Right atrium auricular region (tissue), 2 donors: ENCODE measurements around a stretch of chr11.

DNA sequence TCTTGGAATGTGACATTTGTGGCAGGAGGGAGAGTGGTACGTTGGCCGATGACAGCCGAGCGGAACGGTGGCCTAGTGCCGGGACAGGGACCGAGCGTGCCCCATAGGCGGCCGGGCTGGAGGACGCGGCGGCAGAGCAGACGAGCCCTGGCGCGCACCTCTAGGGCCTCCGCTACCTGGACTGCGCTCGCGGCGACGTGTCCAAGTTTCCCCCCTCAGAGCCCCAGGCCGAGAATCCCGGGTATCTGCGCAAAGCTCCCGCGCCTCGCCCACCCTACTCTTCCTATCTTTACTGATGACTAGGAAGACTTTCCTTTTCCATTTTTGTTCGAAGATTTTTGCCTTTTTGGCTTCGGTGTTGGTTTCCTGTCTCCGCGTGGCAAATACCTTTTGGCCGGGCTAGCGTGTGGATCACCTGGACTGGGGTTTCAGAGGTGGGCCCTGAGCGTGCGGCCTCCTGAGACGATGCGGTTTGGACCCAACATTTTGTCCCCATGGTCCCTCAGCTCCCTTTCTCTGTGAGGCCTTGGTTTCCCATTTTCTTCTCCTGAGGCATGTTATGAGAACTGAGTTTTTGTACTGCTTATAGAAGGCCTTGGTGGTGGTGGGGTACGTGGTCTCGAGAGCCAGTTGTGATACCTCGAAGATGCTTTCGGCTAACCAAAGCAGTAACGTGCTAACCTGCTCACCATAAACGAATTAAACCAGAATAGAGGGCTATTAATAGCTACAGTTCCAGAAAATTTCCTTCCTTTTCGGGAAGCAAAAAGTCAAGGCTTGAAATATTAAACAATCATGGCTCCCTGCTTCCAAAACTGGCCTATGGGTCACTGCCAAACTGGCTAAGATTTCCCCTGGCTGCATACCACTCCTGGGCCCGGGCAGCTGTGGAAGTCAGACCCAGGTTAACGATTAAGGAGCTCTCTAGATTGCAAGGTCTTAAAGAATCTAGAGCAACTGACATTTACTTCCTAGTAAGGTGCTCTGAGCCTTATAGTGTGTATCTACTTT, 1.4 kb downstream of the AMOTL1 start:
- PRO-cap, result bidirectional peak, plus-strand start at position 104 of the sequence, minus-strand start outside the sequence; unidirectional peak, minus-strand start at position 183 of the sequence
- RAMPAGE, long total RNA, 2 experiments, result no peak in any of the 2 experiments

DNA sequence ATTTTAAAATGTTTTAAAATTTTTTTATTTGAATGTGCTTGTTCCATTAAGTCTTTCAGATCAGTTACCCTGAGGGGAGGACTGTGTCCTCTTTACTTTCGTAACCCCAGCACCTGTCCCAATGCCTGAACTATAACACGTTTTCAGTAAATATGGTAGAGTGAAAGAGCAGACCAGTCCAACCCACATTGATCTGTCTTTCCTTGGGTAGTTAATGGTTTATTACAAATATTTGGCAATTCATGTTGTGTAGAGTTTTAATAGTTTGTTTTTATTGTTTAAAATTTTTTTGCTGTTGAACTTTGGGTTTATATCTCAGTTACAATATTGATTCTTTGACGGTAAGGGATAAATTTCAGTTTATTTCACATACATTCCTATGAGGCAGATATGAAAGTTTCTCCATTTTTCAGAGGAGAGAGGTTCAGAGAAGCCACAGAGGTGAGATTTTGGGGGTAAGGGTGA, 27.7 kb downstream of the AMOTL1 start:
- PRO-cap, result no peak
- RAMPAGE, long total RNA, 2 experiments, result no peak in any of the 2 experiments

DNA sequence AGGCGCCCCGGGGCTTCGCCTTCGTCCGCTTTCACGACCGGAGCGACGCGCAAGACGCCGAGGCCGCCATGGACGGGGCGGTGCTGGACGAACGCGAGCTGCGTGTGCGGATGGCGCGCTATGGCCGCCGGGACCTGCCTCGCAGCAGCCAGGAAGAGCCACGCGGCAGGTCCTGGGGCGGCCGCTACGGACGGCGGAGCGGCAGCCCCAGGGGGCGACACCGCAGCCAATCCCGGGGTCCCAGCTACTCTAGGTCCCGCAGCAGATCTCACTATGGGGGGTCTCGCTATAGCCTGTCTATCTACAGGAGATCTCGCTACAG, 12.6 kb downstream of the KDM4E start:
- PRO-cap, result no peak
- RAMPAGE, long total RNA, 2 experiments, result no peak in any of the 2 experiments

DNA sequence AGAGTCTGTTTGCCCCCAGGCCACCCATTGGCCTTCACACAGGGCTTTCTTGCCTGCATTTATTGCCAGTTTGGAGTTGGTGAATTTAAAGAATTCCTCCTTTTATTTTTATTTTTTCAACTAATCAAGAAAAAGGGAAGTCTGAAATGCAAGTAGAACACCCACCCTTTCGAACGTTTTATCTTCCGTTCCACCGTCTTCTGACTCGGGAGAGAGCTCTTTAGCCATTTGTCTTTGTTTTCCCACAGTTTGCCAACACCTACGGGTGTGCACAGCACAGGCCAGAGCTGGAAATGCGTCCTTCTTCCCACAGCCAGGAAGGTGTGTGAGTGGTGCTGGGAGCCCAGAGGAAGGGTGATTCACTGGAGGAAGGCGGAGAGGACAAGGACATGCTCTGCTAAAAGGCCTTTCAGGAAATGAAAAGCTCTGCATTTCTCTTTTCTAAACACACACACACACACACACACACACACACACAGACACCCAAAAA, 18.4 kb downstream of the ENDOD1 start:
- PRO-cap, result bidirectional peak, plus-strand start at position 247 of the sequence, minus-strand start at position 244 of the sequence; bidirectional peak, plus-strand start at position 357 of the sequence, minus-strand start at position 327 of the sequence
- RAMPAGE, long total RNA, 2 experiments, result no peak in any of the 2 experiments

- PRO-cap, result no peak
- RAMPAGE, long total RNA, 2 experiments, result no peak in any of the 2 experiments
Observed at GRCh38 chr11:95108942-95109753, 19.5 kb downstream of the ENDOD1 start.

- PRO-cap, result no peak
- RAMPAGE, long total RNA, 2 experiments, result no peak in any of the 2 experiments
Observed at GRCh38 chr11:95202129-95203015, 28.6 kb downstream of the SESN3 start.

DNA sequence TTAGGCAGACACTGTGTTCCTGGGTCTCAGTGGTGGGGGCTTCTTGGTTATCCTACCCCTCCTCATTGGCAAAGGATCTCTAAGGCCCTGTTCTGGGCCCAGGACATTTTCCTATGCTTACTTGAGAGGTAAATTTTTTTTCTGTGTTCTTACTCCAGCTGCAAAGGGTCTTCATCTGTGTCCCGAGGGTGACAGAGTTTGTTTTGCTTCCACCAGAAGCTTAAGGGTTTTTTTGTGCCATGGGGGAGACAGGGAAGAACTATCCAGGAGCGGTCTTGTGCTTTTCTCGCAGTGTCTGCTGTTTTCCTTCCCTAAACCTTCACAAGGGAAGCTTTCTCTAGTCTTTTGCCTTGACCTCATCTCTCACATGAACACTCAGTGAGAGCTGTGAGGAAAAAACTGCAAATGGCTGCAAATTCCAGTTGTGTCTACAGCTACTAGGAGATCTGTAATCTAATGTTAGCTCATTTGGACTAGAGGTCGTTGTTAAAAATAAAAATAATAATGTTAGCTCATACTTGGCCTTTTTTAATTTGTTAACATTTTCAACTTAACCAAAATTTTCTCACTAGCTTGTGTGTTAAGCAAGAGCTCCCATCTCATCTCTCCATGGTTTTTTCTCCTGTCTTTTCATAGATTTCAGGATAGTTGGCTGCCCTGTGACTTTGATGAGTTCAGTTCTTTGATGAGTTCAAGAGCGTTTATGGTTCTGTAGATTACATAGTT, 264.7 kb upstream of the SESN3 start:
- PRO-cap, result no peak
- RAMPAGE, long total RNA, 2 experiments, result no peak in any of the 2 experiments

- PRO-cap, result unidirectional peak, minus-strand start at chr11:95680701
- RAMPAGE, long total RNA, 2 experiments, result no peak in any of the 2 experiments
Observed at GRCh38 chr11:95680456-95681082, 109.0 kb downstream of the FAM76B start.

DNA sequence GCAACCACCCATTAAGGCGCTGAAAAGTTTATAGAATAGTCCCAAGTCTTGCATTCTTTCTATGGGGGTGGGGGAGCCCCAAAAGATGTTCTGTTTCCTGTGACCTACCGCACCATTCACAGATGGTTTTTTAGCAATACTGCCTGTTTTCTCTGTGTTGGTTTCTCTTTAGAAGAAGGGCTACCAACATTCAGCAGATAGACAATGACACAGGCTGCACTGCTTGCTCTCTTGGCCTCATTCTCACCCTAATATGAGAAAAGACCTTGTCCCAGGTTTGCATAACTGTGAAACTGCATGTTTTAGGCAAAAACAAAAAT, 86.5 kb downstream of the FAM76B start:
- PRO-cap, result no peak
- RAMPAGE, long total RNA, 2 experiments, result no peak in any of the 2 experiments

DNA sequence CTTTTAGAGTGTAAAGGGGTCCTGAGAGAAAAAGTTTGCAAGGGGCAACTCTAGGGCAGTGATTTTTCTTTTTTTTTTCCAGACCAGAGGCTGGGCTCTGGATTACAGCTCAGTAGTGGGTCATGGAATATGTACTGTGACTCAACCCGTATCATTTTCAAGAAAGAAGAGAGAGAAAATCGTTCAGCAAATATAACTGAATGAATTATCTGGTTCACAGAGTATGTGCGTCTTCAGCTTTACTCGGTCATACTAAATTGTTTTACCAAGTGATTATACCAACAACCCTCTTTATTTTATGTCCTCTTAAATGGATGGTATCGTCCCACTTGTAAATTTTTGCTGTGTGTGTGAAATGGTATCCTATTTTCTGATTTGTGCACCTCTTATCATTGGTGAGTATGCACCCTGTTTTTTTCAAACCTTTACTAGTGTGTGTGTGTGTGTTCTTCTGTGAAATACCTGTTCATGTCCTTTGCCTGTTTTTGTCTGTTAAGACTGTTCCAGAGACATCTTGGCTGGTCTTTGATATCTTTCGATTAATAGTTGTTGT, 3.9 kb downstream of the CEP57 start:
- PRO-cap, result no peak
- RAMPAGE, long total RNA, 2 experiments, result no peak in any of the 2 experiments

DNA sequence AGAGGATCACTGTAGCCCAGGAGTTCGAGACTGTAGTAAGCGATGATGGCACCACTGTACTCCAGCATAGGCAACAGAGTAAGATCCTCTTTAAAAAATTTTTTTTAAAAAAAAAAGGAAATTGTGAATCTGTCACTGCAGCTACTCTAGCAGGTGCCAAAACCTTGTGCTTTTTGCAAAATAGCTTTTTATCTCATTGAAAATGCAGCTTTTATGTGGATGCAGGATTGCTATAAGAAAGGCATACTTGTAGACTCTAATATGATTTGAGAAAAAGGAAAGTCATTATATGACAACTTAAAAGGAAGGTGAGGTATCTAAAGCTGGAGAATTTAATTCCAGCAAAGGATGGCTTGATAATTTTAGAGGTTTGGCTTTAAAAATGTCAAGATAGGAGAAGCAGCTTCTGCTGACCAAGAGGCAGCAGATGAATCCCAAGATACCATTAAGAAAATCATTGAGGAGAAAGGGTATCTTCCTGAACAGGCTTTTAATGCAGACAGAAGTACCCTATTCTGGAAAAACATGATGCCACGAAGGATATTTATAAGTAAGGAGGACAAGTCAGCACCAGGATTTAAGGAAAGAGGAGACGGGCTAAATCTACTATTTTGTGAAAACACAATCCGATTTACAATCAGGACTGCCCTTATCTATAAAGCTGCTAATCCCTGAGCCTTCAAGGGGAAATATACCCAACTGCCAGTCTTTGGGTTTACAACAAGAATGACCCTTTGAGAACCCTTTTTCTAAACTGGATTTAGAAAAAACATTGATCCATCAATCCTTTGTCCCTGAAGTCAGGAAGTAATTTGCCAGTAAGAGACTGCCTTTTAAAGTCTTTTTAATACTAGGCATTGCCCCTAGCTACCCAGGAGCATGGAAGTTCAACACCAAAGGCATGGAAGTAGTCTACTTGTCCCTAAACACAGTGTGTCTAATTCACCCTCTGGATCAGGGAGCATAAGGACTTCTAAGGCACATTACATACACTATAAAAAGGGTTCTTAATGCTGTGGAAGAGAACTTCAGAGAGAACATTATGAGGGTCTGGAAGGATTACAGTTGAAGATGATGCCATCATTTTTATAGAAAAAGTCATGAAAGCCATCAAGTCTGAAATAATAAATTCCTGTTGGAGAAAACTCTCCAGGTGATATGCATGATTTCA, 34.2 kb downstream of the CEP57 start:
- PRO-cap, result no peak
- RAMPAGE, long total RNA, 2 experiments, result no peak in any of the 2 experiments

DNA sequence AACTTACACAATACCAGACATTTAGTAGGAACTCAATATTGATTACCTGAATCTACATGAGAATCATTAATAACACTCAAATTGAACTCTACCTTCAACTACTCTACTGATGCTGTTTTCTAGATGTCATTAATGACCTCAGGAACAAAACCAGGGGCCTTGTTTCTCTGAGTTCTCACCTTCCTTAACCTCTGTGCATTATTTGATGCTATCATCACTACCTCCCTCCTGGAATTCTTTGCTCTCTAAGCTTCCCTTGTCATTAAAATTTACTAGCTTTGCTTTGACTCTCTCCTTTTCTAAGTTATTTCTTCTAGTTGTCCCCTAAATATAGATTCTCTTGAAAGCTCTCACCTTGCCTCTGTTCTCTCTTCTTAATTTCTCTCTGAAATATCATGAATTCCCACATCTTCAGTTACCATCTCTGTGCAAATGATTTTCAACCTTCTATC, 23.1 kb downstream of the MTMR2 start:
- PRO-cap, result no peak
- RAMPAGE, long total RNA, 2 experiments, result no peak in any of the 2 experiments

- PRO-cap, result no peak
- RAMPAGE, long total RNA, 2 experiments, result no peak in any of the 2 experiments
Observed at GRCh38 chr11:95917185-95917628, 6.7 kb downstream of the MTMR2 start.

- PRO-cap, result no peak
- RAMPAGE, long total RNA, 2 experiments, result no peak in any of the 2 experiments
Observed at GRCh38 chr11:95922953-95923416, 922 bp downstream of the MTMR2 start.

- PRO-cap, result no peak
- RAMPAGE, long total RNA, 2 experiments, result no peak in any of the 2 experiments
Observed at GRCh38 chr11:96197458-96197966, 145.5 kb downstream of the MAML2 start.

DNA sequence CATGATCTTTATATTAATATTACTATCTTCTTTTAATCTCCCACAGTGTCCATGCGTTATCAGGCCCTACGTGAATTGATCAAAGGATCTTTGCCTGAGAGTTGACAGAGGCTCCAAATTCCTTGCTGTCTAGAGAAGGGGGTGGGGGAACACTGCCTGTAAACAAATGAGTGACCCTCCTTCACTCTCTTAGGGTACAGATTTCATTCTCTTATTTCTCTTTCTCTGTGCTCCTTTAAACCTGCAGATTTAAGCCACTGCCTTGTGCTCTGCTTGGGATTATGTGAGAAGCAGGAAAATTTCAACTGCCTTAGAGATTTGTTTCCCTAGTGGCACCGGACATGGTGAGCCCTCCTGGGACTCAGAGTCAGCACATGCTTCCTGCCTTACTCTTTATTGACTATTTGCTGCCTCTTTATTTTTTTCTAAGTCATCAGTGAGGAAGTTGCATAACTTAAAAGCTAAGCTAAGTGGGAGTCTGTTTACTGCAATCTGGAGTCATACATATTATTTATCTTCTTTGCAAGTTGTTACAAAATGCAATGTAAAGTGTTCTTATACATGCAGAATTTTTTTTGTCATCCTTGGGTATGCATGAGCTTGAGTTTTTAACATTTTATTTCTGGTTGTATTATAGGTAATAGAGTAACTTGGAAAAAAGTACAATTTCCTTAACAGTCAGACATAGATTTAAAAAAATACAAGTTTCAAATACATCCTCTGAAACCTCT, 122.8 kb downstream of the MAML2 start:
- PRO-cap, result no peak
- RAMPAGE, long total RNA, 2 experiments, result no peak in any of the 2 experiments

DNA sequence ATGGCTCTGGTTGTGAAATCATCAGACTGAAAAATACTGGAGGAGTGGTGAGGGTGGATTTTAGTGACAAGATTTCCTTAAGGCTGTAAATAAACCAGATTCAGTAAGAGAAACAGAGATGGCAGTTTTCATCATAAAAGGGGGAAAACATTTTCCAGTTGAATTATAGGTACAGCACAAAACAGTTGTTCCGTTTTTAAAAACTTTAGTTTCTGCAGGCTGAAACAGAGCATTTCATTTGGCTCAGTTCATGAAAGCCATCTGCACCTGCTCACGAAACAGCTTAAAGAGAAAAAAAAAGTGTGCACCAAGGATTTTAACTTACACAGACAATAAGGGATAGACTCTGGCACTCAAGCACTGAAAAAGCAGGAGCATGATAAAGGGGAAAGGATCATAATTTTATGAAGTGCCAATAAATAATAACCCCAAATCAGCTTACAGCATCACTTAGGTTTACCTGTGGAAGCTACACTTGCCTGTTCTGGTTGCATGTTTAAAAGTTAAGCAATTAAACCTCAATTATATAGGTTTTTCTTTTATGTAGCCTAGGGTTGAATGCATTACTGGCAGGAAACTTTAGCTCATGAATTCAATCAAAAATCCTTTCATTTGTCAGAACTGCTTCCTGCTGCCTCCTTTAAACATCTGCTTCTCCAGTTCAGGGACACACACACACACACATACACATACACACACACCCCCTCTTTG, 100.5 kb downstream of the MAML2 start:
- PRO-cap, result no peak
- RAMPAGE, long total RNA, 2 experiments, result no peak in any of the 2 experiments

- PRO-cap, result no peak
- RAMPAGE, long total RNA, 2 experiments, result no peak in any of the 2 experiments
Observed at GRCh38 chr11:96307353-96308171, 35.4 kb downstream of the MAML2 start.

DNA sequence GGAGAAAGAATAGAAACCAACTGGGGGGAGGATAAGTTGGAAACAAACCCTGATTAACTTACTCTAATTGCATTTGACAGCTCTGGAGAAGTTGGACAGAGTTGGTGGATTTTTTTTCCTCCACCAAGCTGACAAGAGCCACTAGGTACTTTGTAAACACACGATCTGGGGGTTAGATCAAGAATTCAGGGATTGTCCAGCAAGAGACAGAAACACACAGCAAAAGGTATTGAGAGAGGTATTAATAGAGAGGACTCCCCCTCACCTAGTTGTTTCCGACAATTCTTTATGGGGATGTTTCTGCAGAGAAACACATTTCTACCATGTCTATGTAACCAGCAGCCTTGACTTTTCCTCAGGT, 930 bp downstream of the MAML2 start:
- PRO-cap, result no peak
- RAMPAGE, long total RNA, 2 experiments, result no peak in any of the 2 experiments

GRCh38 chr11:96383167-96383760, 6.4 kb downstream of the CCDC82 start:
- PRO-cap, result no peak
- RAMPAGE, long total RNA, 2 experiments, result no peak in any of the 2 experiments